ENCODE measurements around a stretch of chr3.

- PRO-cap = no peak
- RAMPAGE, long total RNA, 2 experiments = no peak in any of the 2 experiments
These were observed 57.4 kb downstream of the SH3BP5 start for GRCh38 chr3:15274926-15275417.

DNA sequence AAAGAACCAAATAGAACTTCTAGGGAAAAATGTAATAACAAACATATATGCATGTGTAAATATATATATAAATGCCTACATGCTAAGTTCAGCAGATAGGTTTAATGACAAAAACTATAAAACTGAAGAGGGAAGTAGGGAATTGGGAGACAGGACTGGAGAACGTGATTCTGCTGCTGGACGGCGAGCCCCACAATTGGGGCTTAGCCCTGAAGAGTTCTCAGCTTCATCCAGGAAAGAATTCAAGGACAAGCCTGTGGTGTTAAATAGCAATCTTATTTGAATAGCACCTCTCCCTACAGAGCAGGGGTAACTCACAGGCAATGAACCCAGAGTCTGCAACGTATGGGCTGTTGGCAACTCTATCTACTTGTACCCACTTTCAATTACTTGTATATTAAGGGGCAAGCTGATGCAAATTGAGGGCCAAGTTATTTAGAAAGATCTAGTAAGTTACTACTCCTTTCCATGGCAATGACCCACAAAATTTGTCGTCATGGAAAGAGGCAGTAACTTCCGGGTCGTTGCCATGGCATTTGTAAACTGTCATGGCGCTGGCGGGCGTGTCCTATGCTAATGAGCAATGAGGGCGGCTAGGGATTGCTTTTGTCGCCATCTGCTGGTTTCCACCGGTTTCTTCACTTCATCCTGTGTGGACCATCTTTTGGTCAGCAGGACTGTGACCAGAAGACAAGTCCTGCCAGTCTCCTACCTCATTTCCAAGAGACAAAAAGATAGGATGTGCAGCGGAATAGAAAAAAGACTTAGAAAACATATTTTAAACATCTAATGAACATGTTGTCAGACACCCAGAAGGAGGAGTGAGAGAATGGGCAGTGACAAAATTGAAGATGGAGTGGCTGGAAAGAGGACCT is 45.7 kb upstream of the SH3BP5 start:
- PRO-cap = no peak
- RAMPAGE, long total RNA, 2 experiments = no peak in any of the 2 experiments

GRCh38 chr3:15521181-15521490 is 370 bp downstream of the COLQ start:
- PRO-cap = no peak
- RAMPAGE, long total RNA, 2 experiments = no peak in any of the 2 experiments

DNA sequence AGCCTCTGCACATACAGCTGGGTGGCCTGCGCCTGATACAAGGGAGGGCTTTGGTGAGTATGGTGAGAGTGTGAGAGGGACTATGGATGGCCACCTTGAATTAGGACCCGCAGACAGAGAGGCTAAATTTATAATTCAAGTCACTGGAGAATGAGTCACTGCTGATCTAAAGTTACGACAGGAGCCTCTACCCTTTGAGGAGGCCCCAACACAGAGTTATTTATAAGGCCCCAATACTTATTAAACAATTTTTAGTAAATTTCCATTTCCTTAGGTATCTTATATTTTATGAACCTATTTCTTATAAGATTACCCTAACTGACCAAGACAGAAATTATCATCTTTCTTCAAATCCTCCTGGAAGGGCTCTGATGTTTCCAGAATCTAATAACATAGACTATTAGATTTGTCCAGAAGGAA is 2.6 kb upstream of the COLQ start:
- PRO-cap = no peak
- RAMPAGE, long total RNA, 2 experiments = no peak in any of the 2 experiments

DNA sequence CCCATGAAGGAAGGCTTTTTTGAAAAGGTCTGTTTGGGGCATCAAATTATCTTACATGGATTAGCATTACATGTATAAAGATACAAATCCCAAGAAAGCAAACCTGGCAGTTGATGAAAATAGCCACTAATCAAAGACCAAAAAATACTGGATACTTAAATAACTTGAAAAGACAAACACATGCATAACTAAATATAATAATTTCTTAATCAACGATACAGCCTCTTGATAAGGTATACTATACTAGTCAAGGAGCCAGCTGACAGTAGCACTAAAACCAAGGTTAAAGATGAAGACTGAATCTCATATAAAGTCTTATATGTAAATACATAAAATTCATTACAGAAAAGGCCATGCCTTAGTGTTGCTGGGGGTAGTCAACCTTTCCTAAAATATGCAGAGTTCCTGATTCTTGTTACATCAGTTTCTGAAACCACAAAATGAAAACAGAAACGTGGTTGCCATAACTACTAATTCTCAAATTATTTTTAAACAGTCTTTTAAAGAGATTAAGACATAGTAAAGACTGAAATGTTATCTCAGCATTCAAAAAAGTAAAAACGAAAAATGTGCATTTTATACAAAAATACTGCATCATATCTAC is 2.0 kb downstream of the ANKRD28 start:
- PRO-cap = no peak
- RAMPAGE, long total RNA, 2 experiments = no peak in any of the 2 experiments

DNA sequence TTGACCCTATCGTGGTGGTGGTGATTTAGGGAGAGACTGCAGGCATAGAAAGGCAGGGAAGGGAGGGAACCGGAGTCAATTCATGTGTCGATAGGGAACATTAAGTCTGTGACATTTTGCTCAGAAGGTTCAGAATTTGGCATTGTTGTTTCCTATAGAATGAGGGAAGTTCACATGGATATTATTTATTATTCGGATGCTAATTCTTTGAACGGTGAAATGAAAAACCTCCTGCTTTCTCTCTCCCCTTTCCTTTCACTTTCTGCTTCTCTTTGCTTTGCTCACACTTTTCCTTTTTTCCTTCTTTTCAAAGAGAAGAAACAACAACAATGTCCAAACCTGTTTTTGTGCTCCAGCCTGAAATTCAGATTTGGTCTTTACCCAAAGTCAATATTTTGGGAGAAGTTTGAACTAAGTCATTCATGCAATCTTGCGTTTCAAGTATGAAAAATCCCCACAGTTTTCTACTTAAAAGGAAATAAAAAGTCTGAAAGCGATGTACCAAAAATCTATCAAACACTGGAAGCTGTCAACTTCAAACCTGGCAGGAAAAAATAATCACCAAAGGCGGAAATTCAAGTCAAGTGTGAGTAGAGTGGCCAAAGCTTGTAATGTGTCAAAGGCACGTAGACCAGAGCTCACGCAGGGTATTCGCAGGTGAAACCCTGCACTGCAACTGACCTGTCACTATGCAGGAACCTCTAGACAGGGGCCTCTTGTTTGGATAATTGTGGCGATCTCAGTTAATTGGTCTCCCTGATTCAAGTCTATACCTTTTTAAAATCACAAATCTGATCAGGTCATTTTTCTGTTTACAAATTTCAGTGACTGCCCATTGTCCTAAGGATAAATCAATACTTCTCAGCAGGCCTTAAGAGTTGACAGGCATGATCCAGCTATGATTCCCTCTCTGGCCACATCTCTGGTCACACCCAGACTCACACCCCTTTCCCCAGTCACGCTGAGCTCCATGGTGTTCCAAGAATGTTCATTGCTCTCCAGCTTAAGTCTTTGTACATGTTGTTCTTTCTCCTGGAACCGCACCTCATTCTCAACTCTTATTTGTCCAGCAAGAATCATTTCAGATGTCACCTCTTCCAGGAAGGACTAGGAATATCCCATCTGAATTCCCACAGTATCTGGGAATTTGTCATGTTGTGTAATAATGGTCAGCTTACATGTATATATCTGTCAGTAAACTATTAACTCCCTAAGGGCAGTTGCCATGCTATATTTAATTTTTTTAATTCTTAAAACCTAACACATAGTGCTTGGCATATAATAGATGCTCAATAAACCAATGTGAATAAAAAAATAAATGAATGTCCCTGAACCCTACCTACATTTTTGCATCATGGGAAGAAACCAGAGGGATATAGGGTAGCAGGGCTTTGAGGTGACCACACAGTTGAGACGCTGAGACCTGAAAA is 118.6 kb upstream of the GALNT15 start:
- PRO-cap = no peak
- RAMPAGE, long total RNA, 2 experiments = no peak in any of the 2 experiments

DNA sequence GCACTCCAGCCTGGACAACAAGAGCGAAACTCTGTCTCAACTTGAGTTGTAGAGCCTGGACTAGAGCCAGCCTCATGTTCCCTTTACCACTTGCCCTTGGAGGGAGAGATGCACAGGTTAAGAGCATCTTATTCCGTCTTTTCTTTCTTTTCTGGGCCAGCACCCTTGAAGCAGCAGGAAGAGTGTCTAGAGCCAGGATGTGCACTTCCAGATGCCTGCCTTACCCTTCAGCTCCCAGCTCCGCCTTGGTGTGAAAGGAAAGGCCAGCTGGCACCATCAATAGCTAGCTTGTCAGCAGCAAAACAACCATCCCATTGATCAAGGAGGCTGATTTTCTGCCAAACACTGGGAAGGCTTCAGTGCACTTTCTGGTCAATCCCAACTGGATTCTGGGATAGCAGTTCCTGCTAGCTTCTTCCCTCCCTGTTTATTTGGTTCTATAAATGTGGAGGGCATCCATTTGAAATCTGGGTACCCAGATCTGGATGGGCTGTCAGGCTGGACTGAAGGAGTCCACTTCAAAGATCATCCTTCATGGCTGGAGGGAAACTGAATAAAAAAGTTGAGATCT is 110.9 kb upstream of the GALNT15 start:
- PRO-cap = no peak
- RAMPAGE, long total RNA, 2 experiments = no peak in any of the 2 experiments

DNA sequence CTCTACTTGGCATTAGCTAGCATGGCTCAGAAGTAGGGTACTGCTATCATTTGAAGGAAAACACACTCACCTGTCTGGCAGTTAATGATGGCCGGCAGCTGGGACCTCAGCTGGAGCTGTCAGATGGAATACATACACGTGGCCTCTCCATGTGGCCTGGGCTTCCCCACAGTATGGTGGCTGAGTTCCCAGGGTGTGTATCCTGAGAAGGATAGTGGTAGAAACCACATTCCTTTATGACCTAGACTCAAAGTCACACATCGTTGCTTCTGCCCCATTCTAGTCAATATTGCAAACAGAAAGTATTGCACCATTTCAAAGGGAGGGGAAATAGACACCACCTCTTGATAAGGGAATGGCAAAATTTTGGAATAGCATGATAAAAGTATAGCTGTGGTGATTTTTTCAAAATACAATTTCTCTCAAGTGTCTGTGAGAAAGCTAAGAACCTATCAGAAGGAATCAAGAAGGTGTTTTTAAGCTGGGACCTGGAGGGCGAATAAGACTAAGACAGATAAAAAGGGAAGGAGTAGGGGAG is 40.3 kb upstream of the GALNT15 start:
- PRO-cap = no peak
- RAMPAGE, long total RNA, 2 experiments = no peak in any of the 2 experiments

GRCh38 chr3:16178147-16178812 is 3.8 kb downstream of the GALNT15 start:
- PRO-cap = no peak
- RAMPAGE, long total RNA, 2 experiments = no peak in any of the 2 experiments

DNA sequence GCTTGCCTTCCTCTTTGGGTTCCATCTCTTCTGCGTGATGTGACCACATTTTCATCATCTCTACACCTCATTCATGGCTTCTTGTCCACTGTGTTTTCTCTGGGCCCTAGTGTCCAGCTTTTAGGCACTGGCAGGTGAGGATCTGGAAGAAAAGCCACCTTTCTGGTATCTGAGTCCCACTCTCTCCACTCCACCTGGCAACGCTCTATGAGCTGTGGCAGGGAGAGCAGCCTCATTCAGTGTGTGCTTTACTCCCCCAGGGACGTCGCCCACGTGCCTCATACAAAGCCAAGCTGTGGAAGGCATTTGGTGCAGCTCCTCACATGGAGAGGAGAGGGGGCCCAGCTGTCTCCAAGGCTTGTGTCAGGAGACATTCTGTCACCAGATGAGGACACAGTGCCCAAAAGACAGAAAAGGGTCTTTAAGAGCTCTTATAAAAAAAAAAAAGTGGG is 29.2 kb downstream of the GALNT15 start:
- PRO-cap = no peak
- RAMPAGE, long total RNA, 2 experiments = no peak in any of the 2 experiments

GRCh38 chr3:16262170-16262770 is 2.5 kb downstream of the DPH3 start:
- PRO-cap = no peak
- RAMPAGE, long total RNA, 2 experiments = start-site peak on the minus strand in 1 of 2 experiments, at chr3:16262368-16262403 at its widest, 6 reads per replicate

- PRO-cap = no peak
- RAMPAGE, long total RNA, 2 experiments = no peak in any of the 2 experiments
These were observed 71.0 kb downstream of the OXNAD1 start for GRCh38 chr3:16335992-16336433.

DNA sequence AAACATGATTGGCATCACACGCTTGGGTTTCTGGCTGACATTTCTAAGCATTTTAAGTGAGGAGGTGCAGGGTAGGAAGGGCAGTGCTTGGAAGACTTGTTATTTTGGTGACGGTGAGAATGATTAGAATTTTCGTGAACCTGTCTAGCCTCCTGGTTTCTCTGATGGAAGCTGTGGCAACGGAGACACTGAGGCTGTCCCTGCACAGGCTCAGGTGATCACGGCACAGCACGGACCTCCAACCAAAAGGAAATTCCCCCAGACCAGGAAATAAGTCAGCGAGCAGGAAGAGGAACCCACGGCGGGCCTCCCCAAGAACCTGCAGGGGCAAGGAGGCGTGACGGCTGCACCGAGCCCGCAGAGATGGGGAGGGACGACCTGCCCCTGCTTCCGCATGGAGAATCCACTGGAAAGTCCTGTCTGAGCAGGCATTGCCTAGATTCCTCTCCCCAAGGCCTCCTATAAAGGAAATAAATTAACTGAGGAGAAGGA is 109.6 kb downstream of the OXNAD1 start:
- PRO-cap = no peak
- RAMPAGE, long total RNA, 2 experiments = no peak in any of the 2 experiments

DNA sequence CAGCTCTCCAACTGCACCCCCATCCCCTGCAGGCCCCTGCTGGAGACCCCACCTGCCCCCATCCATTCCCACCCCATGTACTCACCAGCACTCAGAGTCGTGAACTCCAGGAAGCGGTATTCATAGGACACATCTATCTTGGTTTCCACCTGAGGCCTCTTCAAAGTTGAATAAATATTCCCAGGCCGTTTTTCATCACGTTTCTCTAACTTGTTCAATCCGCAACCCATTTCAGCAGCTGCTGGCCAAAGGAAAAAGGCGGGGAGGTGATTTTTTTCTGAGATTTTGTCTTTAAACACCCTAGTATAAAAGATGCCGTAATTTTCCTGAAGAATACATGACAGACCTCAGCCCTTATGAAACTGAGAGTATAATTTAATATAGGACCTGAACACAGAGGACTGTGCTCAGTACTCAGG is 19.9 kb downstream of the RFTN1 start:
- PRO-cap = no peak
- RAMPAGE, long total RNA, 2 experiments = no peak in any of the 2 experiments

DNA sequence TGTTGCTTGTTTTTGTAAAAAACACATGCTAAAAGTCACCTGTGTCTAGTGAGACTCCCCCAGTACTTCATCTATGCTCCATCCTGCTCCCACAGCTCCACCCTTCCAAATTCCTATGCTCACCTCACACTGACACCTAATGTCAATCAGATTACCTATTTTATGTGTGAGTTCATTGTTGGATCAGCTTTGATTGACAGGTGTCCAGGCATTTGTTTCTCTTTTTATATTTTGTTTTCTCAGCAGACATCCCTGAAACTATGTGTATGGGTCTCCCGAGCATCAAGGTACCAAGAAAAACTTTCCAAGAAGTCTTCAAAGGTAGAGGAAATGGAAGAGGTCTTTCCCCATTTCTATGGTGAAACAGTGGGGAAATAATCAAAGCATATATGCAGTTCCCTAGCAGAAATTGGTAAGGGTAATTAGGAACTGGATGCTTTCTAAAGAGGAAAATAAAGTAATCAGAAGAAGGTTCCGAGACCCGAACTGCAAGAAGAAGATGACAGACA is 13.3 kb downstream of the RFTN1 start:
- PRO-cap = no peak
- RAMPAGE, long total RNA, 2 experiments = no peak in any of the 2 experiments

DNA sequence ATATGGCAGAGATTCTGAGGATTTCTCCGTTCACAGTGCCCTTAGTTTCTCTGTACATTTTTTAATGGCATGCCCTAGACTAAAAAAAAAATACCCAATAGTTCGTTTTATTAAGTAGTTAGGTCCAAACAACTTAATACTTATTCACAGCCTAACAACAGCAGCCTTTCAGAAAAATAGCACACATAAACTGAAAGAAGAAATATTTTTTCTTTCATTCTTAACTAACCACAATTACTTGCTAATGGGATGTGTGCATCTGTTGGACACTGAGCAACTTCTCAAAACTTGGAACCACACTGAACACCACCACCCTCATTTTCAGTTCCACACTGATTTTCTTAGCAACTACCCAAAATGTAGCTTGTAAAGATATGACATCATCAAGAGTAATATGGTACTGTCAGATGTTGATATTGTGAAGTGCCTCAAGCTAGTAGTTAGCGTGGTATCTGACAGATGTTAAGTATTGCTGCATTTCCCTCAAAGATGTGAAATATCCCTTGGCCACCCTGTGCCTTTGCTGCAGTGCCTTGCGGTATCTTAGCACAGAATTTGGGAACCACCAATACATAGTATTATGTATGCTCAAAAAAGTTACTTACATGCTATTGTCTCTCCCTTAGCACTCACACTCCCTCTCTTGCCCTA is 9.3 kb downstream of the RFTN1 start:
- PRO-cap = no peak
- RAMPAGE, long total RNA, 2 experiments = no peak in any of the 2 experiments

DNA sequence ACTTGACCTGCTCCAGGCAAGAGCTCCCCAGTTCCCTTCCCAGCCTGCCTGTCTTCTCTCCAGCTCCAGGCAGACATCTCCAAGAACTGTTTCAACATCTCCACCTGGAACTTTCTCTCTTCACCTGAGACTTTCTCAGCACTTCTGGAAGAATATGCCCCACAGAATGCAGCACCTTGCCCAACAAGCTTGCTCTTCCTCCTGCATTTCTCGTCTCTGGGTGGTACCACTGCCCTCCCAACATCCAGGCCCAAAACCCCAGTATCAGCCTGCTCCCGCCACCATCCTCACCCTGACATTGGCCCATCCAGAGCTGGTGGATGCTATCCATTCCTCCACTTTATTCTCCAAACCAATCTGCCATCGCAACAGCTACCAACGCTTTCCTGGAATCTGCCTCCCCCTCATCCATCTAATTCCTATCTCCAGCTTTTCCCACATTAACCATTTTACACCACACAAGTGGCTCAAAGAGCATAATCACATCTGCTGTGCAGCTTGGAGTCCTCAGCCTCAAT is 8.7 kb downstream of the RFTN1 start:
- PRO-cap = no peak
- RAMPAGE, long total RNA, 2 experiments = no peak in any of the 2 experiments

DNA sequence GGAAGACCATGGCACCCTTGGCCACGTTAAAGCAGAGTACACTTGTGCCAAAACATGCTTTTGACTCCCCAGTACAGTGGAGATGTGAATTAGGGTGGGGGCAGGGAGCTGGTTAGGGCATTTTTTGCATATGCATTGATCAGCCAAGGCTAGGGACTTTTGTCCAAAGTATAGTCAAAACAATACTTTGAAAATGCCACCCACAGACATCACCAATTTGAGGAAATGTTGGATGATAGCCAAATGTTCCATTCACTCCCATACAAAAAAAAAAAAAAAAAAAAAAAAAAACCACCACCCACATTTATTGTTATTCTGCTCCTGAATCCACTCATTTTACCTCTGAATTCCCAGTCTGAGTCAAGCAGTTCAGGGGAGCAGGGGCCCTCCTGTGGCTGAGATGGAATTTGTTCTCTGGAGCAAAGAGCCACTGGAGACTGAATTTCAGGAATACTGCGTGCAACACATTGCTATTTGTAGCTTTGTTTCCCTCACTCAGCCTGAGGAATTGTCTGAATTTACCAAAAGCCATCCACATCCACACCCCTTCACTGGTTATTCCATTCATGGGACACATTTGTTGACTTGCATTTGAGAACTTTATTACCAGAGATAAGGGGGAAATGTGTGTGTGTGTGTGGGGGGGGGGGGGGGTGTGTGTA is 3.6 kb upstream of the RFTN1 start:
- PRO-cap = no peak
- RAMPAGE, long total RNA, 2 experiments = no peak in any of the 2 experiments

DNA sequence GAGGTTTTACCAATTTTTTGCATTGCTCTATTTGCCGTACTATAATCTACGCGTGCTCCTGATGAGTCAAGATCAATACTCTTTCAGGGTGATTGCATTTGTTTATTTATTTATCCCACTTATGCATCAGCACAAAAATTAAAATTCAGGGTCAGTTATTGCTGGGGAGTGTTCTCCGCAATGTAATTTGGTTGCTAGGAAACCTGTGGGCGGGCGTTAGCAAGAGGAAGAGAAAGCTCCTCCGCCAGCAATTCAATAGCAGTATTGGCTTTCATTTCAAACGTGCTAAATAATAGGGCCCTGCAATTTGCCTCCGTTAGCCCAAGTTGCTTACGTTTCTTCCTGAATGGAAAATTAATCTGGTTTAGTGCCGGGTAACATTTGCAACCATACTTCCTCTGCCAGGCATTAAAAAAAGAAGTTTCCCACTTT is 35.6 kb upstream of the PLCL2 start:
- PRO-cap = no peak
- RAMPAGE, long total RNA, 2 experiments = no peak in any of the 2 experiments

- PRO-cap = unidirectional peak, minus-strand start at chr3:16897391
- RAMPAGE, long total RNA, 2 experiments = no peak in any of the 2 experiments
These were observed 12.4 kb downstream of the PLCL2 start for GRCh38 chr3:16897191-16897481.

Data from body of pancreas (tissue), 2 donors.